B cell (primary cell): Measurements from ENCODE around the gene MAT1A.

GRCh38 chr10:79320813-79321561 is 26.3 kb upstream of the PPIF start:
- PRO-cap, result no peak
- CAGE, long polyA plus RNA, result no peak

GRCh38 chr10:79331103-79332283 is 15.8 kb upstream of the PPIF start:
- PRO-cap, result unidirectional peak, minus-strand start at chr10:79331863
- CAGE, long polyA plus RNA, result no peak

- PRO-cap, result no peak
- CAGE, long polyA plus RNA, result no peak
Measured at GRCh38 chr10:79394215-79395116, 47.2 kb downstream of the PPIF start.

- PRO-cap, result no peak
- CAGE, long polyA plus RNA, result no peak
Measured at GRCh38 chr10:79454180-79454692, 8.8 kb upstream of the ZCCHC24 start.

DNA sequence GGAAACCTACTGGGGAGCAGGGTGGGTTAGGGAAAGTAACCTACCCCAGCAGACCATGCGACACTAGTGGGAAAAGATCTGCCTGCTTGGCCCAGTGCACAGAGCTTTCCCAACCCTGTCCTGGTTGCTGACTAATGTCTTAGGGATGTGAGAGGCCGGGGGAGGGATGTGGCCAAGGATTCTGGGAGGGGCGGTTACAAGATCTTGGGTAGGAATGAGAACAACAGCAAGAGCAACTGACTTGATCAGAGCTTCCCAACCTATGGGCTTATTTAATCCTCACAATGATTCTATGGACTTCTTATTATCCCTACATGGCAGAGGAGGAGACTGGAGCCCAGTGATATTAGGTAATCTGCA is 24.0 kb upstream of the EIF5AL1 start:
- PRO-cap, result no peak
- CAGE, long polyA plus RNA, result no peak

- PRO-cap, result no peak
- CAGE, long polyA plus RNA, result no peak
Measured at GRCh38 chr10:79981933-79982863, 33.3 kb upstream of the SFTPD start.

DNA sequence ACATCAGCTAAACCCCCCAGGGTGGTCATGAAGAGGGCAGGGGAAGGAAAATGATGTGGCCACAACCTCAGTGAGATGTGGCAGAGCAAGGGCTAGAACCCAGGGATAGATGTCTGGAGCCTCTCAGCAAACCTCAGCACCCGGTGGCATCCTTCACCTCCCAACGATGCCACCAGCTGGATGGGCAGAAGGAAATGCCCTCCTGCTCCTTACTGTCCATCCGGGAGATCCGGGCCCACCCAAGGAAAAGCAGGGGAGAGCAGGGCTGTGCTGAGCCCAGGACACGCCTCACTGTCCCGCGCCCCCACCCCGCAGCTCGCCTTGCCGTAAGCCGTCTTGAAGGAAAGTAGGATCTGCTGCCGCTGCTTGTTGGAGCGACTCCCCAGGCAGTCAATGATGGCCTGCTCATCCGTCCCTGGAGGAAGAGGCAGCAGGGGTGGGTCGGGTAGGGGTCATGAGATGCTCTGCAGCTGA is 34.1 kb downstream of the PLAC9 start:
- PRO-cap, result no peak
- CAGE, long polyA plus RNA, result no peak

DNA sequence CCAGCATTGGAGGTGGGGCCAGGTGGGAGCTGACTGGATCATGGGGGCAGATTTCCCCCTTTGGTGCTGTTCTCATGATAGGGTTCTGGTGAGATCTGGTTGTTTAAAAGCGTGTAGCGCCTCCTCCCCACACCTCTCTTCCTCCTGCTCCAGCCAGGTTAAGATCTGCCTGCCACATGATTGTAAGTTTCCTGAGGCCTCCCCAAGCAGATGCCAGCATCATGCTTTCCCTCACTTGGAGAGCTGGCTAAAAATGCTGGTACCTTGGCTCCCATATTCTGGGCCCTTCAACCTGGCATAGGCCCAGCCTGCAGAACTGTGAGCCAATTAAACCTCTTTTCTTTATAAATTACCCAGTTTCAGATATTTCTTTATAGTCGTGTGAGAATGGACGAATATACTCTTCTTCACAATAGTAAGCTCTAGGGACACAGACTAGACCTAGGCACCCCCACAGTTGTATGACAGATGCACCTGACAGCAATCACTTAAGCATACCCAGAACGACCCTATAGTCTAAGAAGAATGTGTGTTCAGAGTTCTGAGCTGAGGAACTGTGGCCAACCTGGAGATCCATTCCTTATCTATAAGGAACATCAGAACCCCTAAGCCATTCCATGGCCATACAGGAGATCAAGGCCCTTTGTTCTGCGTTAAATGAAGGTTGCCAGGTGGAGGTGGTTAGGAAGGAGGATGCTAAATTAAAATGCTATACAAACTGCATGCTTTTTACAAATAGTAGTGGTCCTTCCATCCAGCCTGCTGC is 26.1 kb downstream of the ANXA11 start:
- PRO-cap, result no peak
- CAGE, long polyA plus RNA, result no peak

DNA sequence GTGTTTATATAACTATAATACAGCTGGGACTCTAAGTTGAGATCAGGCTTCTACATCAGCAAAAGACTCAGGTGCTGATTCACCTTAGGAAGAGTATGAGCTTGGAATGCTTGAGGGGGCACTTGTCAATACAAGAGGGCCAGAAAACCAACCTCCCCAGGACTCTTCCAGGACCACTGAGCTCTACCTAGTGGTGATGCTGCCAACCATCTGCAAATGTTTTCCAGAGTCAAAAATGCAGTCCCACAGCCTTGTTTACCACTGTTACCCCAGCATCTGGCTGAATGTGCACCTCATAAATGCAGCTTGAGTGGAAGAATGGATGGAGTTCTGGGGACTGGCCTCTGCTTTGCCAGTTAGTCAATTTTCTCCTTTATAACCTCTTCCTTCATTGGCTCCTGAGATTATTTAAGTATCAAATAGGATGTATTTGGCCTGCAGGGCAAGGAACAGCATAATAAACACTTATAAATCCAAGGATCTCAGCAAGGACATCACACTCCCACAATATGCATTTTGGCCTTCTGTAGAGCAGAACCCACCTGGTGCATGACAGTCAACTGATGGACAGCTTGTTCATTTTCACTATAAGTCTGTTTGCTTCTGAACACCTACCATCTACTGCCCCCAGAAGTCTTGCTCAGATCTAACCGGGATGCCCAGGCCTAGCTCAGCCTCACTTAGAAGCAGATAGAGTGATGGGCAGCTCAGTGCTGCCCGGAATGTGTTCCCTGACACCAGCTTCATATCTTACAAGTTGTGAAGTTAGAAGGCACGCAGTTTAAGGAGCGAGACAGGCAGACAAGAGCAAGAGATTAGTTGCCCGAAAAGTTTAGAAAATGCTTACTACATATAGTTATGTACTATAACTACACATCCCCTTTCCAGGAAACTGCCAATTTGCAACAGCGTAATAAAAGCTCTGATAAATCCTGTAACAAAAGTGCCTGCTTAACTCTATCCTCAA is 20.5 kb downstream of the ANXA11 start:
- PRO-cap, result no peak
- CAGE, long polyA plus RNA, result no peak

- PRO-cap, result no peak
- CAGE, long polyA plus RNA, result no peak
Measured at GRCh38 chr10:80204115-80204686, 1.1 kb downstream of the ANXA11 start.

DNA sequence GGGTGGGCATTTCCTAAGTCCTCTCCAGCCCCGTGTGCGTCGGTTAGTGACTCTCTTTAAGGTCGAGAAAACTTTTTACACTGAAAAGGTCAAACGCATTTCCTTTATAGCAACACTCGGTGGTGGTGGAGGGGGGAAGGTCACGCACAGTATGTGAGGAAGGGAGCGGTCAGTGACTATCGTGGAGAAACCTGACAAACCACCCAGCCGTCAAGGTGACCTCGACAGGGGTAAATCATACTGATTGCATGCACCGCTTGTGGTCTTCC is 358 bp upstream of the ANXA11 start:
- PRO-cap, result bidirectional peak, plus-strand start at position 112 of the sequence, minus-strand start at position 48 of the sequence
- CAGE, long polyA plus RNA, result no peak

- PRO-cap, result no peak
- CAGE, long polyA plus RNA, result no peak
Measured at GRCh38 chr10:80289113-80290260, at the start of gene MAT1A. Gene MAT1A, minus strand, starts transcription at chr10:80289658.

DNA sequence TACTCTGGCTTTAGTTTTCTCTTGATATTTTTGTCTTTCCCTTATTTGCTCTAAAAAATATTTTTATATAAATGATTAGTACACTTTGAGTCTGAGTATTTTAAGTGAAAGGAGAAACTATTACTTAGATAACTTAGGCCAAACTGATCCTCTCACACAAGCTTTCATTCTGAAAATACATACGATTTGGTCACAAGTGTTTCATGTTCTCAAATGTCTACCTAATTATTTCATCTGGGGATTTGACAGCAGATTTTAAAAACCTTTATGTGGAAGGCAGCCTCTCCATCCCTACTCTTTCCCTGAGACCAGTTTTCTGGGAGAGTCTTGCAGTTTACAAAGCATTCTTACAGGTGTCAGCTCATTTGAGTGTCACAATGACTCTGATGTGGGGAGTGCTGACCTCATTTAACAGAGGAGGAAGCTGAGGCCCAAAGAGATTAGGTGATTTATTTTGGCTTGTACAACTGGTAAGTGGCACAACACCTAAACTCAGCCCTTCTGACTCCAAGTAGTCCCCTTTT is 33.1 kb upstream of the MAT1A start:
- PRO-cap, result no peak
- CAGE, long polyA plus RNA, result no peak

DNA sequence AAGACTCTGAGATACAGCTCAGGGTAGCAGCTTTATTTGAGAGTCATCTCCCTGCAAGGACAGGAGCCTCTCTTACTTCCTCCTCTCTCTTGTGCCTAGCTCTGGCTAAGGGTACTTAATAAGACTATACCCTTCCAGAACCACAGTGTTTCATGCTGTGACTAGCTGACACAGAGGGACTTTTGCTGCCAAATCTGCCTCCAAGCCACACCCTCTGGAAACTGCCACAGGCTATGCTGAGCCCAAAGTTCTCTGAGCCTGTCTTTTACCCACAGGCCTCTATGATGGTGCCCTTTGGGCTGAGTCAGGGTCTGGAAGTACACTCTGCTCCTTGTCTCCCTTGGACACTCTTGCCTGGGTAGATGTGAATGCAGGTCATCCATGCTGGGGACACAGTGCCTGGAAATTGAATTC is 22.6 kb downstream of the DYDC1 start:
- PRO-cap, result no peak
- CAGE, long polyA plus RNA, result no peak

DNA sequence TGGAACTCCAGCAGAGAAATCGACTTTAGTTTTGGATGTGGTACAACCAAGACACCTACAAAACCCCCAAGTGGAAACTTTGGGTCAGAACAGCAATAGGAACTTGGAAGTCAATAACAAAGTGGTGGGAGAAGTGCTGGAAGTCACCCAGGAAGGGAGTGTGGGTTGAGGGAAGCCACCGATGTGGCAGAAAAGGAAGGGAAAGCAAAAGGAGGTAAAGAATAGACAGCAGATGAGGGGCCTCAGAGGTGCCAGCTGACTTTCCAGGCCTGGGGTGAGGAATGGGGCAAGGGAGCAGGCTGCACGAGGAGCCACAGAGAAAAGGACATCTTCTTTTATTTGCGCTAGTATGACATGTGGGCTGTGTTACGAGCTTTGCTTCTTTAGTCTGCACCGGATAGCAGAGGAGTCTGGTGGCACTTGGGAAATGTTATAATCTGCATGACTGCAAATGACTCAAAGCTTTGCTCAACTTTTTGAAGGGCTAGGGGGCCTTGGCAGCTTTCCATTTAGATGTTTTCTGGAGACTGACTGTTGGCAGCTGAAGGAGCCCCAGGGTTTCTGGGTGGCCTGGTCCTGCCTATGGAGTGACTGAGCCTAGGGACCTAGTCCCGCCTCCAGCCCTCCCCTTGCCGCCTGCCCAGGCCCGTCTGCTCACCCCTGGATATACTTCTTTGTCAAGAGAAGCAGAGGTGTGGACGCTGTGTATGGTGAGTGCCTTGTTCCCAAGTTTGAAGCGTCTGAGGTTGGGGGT is 5.0 kb downstream of the PRXL2A start:
- PRO-cap, result no peak
- CAGE, long polyA plus RNA, result no peak

DNA sequence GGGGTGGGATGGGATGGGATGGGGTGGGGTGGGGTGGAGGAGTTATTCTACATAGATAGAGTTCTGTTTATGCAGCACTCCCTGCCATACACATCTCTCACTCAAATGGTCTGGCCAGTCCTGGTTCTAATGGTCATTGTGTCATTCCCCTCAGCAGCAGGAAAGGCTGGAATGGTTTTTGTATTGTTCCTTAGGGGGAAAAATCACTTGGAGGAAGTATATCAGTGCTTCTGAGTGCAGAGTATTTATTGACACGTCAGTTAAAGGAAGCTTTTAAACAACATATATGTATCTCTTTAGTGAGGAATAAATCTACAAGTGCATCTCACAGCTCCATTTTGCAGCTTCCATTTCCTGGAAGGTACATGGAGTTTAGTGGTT is 8.2 kb downstream of the TSPAN14 start:
- PRO-cap, result no peak
- CAGE, long polyA plus RNA, result no peak

- PRO-cap, result no peak
- CAGE, long polyA plus RNA, result no peak
Measured at GRCh38 chr10:80470586-80471464, 16.7 kb downstream of the TSPAN14 start.

DNA sequence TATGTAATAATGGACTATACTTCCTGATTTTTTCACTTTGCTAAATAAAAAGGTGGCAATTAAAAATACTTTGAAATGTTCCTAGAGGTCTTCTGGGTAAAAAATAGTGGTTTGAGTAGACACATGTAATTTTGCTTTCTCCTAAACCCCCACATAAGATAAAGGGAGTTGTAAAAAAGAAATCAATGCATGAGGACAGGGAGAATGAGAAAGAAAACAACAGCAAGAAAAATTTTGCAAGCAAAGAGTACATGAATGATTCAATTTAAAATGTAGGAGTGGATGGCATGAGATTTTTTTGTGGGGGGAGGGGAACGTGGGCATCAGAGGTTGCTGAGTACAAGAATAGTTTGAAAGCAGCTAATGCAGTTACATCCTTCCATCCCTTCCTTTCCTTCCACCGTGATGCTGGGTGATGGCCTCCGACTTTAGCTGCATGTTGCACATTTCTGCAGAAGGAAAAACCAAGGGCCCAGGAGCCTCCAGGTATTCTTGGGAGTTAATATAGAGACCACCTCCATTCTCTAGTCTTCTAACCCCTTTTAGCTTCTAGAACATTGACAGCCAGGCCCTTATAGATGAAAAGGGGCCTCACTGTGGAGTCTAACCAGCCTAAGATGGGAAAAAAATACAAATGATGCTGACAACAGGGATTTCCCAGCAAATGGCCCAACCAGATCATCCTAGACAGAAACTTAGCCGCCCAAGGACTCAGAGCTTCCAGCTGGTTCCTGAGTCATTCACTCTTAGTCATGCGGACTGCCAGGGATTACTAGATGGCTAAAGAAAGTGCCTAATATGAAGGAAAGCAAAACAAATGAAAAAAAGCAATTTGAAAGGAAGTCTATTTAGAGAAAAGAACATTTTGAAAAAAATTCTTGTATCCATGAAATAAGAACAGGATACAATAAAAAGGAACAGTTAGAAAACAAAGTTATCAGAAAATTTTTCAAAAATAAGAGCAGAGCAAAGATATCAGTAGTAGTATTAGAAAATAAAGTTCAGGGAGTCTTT is 23.5 kb downstream of the TSPAN14 start:
- PRO-cap, result no peak
- CAGE, long polyA plus RNA, result no peak

DNA sequence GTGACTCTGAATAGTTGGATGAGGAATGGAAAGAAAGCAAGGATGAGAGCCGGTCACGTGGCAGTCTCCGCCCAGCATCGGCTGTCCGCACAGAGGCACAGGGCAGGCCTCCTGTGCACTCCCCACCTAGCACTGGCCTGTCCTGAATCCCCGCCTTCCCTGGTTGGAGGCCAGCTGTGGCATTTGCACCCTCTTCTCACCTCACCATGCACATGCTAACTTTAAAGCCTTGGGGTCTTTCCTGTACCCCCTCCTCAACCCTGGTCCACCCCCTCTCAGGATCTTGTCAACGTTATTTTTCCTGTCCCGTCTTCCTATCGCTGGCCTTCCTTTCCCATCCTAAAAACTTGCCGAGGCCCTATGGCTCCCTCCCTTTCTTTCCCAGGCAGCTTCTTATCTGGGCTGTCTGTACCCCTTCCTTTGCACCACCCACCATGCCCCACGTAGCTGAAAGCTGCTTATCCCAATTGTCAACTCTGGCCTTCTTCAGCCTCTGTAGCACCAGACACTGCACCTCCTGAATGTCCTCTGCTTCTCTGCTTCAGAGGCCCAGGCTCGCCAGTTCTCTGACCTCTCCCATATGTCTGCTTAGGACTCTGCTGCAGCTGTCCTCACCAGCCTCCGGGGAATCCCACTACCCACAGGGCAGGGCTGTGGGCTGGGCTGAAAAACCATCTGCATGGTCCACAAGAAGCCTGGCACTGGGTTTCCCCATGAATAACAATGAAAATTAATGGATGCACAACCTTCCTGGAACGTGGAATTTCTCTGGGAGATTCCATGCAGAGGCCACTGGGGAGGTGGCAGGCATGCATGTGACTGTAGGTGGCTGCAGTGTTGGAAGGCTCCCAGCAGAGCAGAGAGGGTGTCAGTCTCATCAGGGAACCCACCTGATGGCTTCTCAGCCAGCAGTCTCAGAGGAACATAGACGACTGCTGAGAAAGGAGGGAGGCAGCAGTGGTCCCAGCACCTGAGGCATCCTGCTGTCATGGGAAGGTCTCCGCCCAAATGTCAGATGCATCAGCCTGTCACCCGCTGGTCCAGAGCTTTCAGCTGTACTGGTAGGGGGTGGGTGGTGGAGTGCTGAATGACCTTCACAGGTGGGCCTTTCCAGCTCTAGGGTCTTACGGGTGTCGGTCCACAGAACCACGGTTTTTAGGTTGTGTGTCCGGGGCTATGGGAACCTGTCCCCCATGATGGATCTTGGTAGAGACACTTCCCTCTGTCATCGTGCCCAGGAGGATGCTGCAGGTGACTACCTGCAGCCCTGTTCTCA is 16.9 kb upstream of the SH2D4B start:
- PRO-cap, result no peak
- CAGE, long polyA plus RNA, result no peak

DNA sequence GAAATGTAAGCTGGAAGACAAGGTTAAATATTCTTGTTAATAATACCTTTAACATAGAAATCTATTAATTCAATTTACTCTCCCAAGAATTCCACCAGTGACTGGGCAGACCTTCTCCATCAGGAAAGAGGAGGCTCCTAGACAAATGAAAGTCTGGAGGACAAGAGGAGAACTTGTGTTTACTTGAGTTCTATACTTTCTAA is 389.1 kb upstream of the NRG3 start:
- PRO-cap, result no peak
- CAGE, long polyA plus RNA, result no peak